RPMI7951 (cell line): Measurements from ENCODE around the genes TUFT1, TDRKH, S100A10, SPRR5, SPRR4, SPRR2B and SPRR2F.

GRCh38 chr1:151540259-151540626 is at the start of gene TUFT1:
Gene TUFT1, plus strand, starts transcription at chr1:151540309.
- RAMPAGE, long total RNA = start-site peak on the plus strand at chr1:151540305-151540313, 12 and 5 reads in 2 replicates

DNA sequence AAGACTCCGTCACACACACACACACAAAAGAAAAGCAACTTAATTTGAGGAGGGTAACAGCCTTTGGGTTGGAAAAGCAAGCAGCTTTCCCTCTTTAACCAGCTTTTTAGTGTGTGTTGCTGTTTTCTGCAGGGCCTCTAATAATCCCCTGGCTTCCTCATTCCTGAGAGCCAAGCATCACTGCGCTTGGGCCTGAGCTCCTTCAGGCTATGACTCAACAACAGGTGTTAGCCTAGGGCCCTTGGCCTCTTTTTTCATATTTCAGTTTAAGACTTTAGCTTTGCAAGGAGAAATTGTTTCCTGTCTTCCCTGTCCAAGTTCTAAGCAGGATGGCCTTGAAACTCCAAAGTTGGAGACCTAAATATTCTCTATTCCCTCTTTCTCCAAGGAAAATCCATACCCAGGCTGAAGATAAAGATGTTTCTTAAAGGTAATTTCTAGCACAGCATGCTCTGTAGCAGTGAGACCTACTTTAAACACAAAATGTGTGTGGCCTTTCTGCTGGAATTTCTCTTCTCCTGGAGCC is 26.2 kb upstream of the SNX27 start:
- RAMPAGE, long total RNA = no peak

DNA sequence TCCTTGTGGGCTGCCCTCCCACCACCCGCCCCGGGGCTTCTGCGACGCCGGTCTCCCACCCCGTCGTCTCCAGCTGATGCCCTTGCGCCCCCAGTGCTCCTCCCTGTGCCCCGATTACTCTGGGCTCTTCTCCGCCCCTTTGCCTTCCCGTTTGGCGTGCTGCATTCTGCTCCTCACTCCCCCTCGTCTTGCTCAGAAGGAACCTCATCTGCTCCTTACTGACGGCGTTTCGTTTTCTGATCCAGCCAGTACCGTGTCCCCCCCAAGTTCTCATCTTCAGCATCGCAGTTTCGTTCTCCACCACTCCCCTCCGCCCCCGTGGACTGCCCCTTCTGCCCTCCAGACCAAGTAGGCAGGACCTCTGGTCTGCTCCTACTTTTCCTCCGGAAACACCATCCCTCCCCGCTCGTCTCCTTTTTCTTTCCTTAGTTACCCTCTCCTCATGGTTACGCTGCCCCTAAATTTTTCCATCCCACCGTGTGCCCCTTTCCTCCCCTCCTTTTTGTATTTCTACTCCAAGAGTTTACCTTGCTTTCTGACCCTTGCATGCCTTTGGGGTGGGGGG is 896 bp downstream of the SNX27 start:
- RAMPAGE, long total RNA = no peak

GRCh38 chr1:151710091-151710714 is 6.4 kb downstream of the CELF3 start:
- RAMPAGE, long total RNA = no peak

- RAMPAGE, long total RNA = no peak
Observed at GRCh38 chr1:151716888-151717371, 327 bp upstream of the CELF3 start.

DNA sequence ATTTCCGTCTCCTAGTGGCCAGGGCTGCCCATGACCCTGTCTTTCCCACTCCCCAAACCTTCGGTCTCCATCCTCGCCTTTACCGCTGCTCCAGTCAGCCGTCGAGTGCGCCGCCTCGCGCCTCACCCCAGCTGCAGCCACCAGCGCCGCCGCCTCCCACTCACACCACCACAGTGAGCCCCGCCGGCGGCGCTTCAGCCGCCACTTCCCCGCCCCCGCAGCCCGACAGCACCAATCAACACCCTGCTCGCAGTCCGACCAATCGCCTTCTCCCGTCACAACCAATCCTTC is at the start of gene TDRKH:
Gene TDRKH, minus strand, starts transcription at position 179 of the 291 bp plus-strand sequence.
- RAMPAGE, long total RNA = no peak

- RAMPAGE, long total RNA = no peak
Observed at GRCh38 chr1:151944188-151945531, 35.3 kb upstream of the THEM4 start.

DNA sequence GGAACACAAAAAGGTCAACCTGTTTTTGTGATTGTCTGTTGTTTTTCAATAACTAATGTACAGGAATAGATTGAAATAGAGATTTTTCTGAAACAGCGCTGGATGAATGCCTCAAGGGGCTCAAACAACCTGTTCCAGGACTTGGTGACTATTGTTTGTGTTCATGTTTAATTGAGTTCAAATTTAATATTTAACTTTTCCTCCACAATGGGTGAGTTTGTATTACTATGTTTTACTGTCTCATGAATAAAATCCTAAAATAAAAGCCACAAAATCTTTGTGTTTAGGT is 40.0 kb downstream of the S100A10 start:
- RAMPAGE, long total RNA = no peak

- RAMPAGE, long total RNA = no peak
Observed at GRCh38 chr1:151976532-151977253, 17.0 kb downstream of the S100A10 start.

GRCh38 chr1:151993584-151994201 is at the start of gene S100A10:
Gene S100A10, minus strand, starts transcription at chr1:151993859.
- RAMPAGE, long total RNA = start-site peak on the minus strand at chr1:151993783-151993865, 345 and 340 reads in 2 replicates

DNA sequence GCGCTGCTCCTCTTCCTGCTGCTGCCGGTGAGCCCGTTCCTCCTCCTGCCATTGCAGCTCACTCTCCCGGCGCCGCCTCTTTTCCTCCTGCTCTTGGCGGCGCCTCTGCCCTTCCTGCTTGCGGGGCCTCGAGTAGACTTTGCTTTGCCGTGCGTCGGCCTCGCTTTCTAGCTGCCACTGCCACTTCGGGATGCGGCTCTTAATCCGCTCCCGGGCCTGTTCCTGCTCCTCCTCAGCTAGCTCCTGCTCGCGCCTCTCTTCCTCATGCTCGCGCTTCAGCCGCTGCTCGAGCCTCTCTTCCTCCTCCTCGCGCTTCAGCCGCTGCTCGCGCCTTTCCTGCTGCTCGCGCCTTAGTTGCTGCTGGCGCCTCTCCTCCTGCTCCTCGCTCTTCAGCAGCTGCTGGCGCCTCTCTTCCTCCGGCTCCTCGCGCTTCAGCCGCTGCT is 4.3 kb downstream of the TCHH start:
- RAMPAGE, long total RNA = no peak

DNA sequence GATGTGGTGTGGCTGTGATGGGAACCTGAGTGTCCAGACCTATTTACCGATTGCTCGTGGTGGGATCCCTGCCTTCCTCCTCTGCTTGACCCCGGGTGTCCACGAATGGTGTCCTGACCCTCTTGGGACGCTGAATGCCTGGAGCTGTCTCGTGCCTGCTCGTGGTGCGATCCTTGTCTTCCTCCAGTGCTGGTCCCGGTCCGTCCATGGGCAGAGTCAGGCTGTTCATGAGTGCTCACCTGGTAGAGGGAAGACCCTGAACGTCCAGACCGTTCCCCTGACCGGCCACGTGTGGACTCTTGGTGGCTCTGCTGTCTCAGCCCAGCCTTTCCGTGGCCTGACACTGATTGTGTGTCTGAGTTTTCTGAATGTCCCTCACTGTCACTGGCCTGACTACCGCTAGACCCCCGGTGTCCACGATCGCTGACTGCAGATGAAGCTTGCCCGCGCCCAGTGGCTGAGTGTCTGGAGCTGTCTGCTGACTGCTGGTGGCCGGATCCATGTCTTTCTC is 11.8 kb downstream of the FLG start:
- RAMPAGE, long total RNA = no peak

- RAMPAGE, long total RNA = no peak
Observed at GRCh38 chr1:152912844-152913285, 4.5 kb downstream of the IVL start.

- RAMPAGE, long total RNA = no peak
Observed at GRCh38 chr1:152947045-152947237, at the start of gene SPRR5. Gene SPRR5, plus strand, starts transcription at chr1:152947206.

GRCh38 chr1:152947238-152947758 is 292 bp downstream of the SPRR5 start:
- RAMPAGE, long total RNA = no peak

GRCh38 chr1:152970509-152970841 is at the start of gene SPRR4:
Gene SPRR4, plus strand, starts transcription at chr1:152970648.
- RAMPAGE, long total RNA = no peak

DNA sequence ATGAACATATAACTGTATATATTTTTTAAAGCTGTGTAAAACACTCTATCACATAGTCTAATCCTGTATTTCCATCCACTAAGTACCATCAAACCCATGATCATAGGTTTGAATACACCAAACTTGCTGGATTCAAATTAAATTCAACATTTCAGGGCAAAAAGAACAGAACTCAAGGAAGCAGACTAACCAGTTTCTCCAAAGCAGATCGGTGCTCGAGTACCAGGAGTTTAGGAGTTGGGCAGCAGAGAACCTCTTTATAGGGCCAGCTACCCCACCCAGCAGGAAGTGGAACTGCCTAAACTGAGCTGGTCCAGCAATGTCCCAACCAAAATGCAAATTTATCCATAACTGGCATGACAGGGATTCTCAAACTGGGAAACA is at the start of gene SPRR2B:
Gene SPRR2B, minus strand, starts transcription at position 233 of the 384 bp plus-strand sequence.
- RAMPAGE, long total RNA = no peak

DNA sequence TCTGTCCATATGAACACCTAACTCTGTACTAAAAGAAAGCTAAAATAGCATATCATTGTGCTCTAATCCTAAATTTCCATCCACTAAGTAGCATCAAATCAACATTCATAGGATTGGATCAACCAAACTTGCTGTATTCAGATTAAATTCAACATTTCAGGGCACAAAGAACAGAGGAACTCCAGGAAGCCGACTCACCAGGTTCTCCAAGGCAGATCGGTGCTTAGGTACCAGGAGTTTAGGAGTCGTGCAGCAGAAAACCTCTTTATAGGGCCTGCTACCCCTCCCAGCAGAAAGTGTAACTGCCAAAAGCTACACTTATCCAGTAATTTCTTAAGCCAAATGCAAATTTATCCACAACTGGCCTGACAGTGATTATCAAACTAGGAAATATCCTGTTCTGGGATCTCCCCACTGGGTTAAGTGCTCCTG is at the start of gene SPRR2F:
Gene SPRR2F, minus strand, starts transcription at position 241 of the 432 bp plus-strand sequence.
- RAMPAGE, long total RNA = no peak

DNA sequence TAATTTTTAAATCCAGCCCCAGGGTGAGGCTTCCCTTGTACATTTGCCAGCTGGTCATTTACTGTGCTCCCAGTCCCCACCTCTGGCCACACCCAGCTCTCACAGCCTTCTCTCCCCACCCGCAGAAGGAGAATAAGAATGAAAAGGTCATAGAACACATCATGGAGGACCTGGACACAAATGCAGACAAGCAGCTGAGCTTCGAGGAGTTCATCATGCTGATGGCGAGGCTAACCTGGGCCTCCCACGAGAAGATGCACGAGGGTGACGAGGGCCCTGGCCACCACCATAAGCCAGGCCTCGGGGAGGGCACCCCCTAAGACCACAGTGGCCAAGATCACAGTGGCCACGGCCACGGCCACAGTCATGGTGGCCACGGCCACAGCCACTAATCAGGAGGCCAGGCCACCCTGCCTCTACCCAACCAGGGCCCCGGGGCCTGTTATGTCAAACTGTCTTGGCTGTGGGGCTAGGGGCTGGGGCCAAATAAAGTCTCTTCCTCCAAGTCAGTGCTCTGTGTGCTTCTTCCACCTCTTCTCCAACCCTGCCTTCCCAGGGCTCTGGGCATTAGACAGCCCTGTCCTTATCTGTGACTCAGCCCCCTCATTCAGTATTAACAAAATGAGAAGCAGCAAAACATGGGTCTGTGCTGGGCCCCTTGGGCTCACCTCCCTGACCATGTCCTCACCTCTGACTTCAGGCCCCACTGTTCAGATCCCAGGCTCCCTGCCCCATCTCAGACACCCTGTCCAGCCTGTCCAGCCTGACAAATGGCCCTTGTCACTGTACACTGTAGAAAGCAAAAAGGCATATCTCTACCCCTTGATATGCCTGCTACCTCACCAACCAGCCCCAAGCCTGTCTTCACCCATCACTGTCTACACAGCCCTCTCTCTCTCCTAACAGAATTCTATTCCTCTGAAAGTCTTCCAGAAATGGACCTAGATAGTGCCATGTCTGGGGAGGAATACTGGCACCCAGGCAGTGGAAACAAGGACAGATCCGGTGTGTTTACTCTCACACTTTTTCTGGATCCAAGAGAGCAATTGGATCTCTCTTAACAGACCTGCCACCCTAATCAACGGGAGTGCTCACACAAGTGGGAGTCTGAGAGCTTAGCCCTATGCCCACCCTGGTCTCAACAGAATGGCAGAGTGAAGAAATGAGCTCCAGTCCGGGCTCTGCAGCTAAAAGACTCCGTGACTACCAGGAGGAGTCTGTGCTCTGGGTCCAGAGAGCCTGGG is 3.3 kb downstream of the S100A9 start:
- RAMPAGE, long total RNA = no peak

DNA sequence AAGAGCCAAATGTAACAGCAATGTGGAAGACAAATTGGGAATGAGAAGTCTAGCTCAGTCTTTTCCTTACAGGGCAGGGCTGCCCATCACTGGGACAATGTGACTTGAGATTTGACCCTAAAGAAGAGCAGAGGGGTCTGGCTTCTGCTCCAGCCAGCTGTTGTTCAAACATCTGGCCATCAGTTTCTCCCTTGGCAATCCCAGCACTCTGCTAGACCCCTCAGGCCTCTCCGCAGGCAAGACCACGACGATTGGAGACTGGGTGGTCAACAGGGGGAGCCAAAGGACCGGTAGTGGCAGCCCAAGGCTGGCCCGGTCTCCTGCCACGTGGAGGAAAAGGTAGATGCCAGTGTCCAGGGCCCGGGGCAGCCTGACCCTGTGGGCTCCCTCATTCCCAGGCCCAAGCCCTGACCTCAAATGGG is 25.0 kb downstream of the S100A6 start:
- RAMPAGE, long total RNA = no peak